Metastatic Liver Carcinoma in the Lung (tissue), 2 donors: Measurements from ENCODE around the genes CCNH and ADGRV1.

GRCh38 chr5:83508649-83509264, 37.2 kb downstream of the VCAN start:
- PRO-cap, 2 experiments = no peak in any of the 2 experiments

DNA sequence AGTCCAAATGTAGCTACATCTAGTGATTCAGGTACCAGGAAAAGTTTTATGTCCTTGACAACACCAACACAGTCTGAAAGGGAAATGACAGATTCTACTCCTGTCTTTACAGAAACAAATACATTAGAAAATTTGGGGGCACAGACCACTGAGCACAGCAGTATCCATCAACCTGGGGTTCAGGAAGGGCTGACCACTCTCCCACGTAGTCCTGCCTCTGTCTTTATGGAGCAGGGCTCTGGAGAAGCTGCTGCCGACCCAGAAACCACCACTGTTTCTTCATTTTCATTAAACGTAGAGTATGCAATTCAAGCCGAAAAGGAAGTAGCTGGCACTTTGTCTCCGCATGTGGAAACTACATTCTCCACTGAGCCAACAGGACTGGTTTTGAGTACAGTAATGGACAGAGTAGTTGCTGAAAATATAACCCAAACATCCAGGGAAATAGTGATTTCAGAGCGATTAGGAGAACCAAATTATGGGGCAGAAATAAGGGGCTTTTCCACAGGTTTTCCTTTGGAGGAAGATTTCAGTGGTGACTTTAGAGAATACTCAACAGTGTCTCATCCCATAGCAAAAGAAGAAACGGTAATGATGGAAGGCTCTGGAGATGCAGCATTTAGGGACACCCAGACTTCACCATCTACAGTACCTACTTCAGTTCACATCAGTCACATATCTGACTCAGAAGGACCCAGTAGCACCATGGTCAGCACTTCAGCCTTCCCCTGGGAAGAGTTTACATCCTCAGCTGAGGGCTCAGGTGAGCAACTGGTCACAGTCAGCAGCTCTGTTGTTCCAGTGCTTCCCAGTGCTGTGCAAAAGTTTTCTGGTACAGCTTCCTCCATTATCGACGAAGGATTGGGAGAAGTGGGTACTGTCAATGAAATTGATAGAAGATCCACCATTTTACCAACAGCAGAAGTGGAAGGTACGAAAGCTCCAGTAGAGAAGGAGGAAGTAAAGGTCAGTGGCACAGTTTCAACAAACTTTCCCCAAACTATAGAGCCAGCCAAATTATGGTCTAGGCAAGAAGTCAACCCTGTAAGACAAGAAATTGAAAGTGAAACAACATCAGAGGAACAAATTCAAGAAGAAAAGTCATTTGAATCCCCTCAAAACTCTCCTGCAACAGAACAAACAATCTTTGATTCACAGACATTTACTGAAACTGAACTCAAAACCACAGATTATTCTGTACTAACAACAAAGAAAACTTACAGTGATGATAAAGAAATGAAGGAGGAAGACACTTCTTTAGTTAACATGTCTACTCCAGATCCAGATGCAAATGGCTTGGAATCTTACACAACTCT, 67.2 kb downstream of the VCAN start:
- PRO-cap, 2 experiments = no peak in any of the 2 experiments

DNA sequence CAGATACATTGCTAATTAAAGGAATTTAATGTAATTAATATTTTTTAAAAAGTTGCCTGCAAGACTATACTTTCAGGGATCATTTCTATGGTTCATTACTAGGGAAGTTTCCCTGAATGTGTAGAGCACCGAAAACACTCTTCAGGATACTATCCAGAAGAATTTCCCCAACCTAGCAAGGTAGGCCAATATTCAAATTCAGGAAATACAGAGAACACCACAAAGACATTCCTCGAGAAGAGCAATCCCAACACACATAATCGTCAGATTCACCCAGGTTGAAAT, 69.2 kb downstream of the EDIL3 start:
- PRO-cap, 2 experiments = no peak in any of the 2 experiments

DNA sequence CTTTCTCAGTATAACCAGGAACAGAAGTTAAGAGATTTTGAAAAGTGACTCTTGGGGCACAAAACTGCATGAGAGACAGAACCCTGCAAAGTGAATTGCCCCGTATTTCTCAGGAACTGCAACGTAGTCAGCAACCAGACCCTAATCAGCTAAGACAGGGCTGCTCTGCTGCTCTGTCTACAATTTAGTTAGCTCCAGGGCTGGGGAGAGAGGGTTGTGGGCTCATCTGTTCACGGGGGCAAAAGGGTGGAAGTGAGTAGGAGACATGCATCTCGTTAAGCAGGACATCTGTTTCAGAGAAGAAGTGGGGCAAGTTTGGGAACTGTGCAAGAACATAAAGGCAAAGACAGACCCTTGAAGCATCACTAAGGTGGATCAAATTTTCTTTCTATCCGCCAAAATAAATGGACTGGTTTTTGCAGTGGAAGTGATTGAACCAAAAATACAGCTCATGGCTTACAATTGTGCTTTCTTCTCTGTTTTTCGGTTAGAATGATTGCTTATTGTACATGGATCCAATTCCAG, 643 bp upstream of the EDIL3 start:
- PRO-cap, 2 experiments = no peak in any of the 2 experiments

DNA sequence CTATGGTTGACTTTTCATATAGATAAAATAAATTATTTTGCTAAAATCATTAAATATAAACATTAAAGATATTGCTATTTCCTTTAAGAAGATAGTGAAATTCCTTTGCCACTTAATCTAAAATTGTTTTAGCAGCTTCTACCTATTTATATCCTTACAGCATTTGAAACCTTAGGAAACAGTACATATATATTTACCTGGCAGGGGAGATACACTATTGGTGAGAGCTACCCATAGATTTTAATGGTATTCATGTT, 231.7 kb upstream of the EDIL3 start:
- PRO-cap, 2 experiments = no peak in any of the 2 experiments

- PRO-cap, 2 experiments = no peak in any of the 2 experiments
These were observed 501.2 kb upstream of the EDIL3 start for GRCh38 chr5:84885784-84886292.

DNA sequence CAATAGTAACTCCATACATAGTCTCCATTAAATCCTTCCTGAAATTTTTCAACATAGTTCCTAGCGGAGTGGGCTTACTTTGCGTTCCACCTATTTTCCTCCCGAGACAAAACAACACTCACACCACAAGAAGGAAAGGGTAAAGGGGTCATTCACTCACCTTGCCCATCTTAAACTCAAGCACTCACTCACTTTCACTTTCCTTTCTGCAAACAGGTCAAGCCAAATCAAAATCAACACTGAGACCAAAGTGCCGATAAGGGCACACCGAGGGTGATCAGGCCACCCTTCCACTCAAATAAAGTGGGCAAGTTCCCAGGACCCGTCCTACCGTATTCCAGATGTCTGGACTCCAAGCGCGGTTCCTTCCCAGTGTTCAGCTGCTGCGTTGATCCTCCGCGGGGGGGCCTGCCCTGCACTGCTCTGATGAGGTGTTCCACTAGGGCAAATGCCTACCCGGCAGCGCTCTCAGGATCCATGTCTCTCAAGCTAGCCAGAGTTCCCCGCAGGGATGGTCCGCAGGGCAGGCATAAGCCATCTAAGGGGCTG, 47.6 kb upstream of the COX7C start:
- PRO-cap, 2 experiments = peak in 1 of 2 experiments; most common plus-strand start position 447 of the sequence (in 1); most common minus-strand start position 364 of the sequence (in 1)

DNA sequence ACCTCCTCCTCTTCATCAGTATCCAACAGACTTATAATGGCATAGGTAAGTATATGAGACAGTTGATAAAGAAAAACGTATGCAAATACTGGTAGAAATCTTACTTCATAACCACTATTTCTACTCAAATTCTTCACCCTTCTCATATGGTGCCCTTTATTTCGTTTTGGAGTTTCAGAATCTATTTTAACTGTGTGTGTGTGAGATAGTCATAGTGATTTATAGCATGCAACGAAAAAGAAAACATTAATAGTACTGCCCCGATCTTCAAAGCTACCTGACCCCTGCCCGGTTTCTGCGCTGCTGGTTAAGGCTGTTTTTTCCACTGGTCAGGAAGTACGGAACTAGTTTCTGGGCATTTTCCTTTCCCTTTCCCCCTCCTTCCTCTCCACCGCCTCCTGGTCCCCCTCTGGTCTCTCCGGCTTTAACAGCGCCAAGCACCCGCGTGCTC, 536 bp upstream of the RASA1 start:
- PRO-cap, 2 experiments = no peak in any of the 2 experiments

- PRO-cap, 2 experiments = no peak in any of the 2 experiments
These were observed 45.2 kb downstream of the RASA1 start for GRCh38 chr5:87312674-87313431.

DNA sequence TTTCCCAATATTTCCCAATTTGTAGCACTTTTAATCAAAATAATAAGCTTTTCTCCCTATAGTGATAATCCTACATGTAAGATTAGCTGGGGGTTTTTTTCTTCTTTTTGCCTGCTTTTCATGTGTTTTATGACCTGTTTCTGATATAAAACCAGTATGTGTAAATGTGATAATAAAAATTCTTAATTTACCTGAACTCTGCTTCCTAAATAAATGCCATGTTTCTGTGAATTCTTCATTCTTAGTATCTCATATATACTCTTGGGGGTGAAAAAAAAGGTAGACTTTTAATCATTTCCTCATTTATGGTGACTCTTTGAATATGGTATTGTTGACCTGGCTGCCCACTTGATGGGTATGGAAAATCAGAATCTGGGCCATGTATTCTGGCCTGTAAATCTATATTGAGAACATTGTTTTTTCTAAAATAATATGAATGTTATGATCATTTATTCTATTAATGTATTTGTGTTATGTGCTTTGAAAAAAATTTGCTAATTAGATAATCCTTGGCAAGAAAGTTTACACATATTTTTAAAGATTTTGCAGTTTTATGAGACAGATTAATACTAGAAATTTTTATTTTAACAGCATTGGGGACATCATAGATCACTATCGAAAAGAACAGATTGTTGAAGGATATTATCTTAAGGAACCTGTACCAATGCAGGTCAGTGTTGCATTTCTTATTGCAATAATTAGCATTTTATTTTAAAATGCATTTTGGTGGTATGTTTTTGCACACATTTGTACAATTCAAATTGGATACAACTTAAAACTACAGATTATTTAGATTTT, 60.0 kb downstream of the CCNH start:
- PRO-cap, 2 experiments = no peak in any of the 2 experiments

DNA sequence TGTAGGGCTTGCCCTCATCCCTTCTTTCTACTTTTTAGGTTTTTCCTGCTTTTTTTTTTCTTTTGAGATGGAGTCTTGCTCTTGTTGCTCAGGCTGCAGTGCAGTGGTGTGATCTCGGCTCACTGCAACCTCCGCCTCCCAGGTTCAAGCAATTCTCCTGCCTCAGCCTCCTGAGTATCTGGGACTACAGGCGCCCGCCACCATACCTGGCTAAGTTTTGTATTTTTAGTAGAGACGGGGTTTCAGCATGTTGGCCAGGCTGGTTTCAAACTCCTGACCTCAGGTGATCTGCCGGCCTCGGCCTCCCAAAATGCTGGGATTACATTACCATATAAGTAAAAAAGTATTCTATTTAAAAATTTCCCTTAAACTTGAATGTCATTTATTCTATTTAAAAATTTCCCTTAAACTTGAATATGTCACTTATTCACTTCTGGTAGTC, 37.5 kb downstream of the CCNH start:
- PRO-cap, 2 experiments = no peak in any of the 2 experiments

- PRO-cap, 2 experiments = peak in 2 of 2 experiments; most common plus-strand start chr5:87412477 (in 1); most common minus-strand start chr5:87412889 (in 2)
These were observed at the start of gene CCNH for GRCh38 chr5:87412256-87413071. Gene CCNH (minus strand): TSS chr5:87412930.

DNA sequence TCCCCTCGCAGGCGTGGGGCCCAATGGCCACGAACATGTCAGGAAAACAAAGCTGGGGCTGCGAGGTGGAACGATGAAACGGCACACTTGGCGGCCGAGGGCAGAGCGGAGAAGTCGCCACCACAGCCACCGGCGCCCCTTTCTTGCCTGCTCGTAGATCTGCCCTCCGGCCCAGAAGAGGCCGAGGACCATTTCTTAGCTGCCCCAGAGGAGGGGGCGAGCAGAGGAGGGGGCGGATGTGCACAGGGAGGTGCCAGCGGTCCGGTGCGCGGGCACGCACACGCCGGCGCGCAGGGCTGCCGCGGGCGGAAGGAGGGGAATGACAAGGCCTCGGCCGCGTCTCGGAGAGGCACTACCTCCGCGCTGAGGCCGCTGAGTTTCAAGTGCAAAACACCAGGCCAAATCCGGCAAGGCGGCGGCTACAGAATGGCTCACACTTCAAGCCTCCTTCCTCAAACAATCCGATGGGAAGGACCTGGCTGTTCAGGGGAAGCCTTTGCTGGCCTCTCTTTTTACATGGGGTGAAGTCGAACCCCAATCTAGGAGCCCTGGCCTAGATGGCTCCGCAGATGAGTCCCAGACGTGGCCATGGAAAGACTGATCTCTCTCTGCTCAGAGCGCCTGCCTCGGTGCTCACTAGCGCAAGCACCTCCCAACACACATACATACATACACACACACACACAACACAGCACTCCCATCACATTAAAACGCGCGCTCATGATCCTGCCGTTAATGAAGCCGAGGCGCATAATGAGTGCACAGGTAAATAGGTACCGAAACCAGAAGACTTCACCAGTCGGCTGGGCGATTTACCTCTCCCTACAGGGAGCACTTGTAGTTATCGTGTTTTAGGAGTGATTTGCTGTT, 208.1 kb downstream of the MEF2C start:
- PRO-cap, 2 experiments = no peak in any of the 2 experiments

- PRO-cap, 2 experiments = no peak in any of the 2 experiments
These were observed 57.8 kb downstream of the MEF2C start for GRCh38 chr5:88825261-88825549.

GRCh38 chr5:89041283-89041724, 158.3 kb upstream of the MEF2C start:
- PRO-cap, 2 experiments = no peak in any of the 2 experiments

DNA sequence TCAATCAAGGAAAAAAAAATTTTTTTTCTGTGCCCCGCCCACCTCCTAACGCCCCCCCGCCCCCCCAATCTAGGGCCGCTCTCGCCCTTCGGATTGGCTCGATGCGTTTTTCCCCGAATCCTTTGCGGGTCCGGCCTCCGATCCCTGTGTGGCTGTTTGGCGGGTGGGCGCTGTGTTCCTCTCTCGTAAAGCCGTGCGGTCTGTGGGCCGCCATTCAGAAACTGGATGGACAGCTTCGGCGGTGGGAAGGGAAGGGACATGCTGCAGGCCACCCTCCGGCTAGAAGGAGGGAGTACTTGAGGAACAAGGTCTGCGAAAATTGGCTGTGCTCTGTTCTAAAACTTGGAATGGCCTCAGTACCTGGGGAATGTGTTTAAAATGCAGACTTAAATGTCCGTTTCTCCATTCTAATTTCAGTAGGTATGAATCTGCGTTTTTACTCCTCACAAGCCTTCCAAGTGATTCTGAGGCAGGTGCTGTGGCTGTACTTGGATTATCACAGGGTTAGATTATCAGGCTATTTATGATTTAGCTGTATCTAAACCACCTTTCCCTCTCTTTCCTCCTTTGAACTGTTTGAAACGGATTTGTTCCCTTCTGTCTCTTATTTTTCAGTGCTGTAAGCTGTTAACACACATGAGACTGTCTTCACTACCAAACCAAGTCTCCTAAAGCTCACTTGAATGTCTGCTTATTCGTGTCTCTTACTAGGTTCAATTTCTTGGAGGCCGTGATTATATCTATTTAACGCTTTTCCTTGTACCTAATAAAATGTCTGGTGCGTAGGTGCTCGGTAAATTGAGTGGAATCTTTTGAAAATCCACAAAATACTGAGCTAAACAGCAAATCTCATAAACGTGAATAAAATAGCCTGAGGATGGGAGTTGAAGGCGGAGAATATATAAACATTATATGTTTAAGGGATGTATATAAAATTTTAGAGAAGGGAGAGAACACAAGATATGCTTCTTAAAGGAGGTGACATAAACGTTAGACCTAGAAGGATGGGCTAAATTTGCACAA, 640 bp upstream of the CETN3 start:
- PRO-cap, 2 experiments = peak in 2 of 2 experiments; most common plus-strand start position 140 of the sequence (in 2)

DNA sequence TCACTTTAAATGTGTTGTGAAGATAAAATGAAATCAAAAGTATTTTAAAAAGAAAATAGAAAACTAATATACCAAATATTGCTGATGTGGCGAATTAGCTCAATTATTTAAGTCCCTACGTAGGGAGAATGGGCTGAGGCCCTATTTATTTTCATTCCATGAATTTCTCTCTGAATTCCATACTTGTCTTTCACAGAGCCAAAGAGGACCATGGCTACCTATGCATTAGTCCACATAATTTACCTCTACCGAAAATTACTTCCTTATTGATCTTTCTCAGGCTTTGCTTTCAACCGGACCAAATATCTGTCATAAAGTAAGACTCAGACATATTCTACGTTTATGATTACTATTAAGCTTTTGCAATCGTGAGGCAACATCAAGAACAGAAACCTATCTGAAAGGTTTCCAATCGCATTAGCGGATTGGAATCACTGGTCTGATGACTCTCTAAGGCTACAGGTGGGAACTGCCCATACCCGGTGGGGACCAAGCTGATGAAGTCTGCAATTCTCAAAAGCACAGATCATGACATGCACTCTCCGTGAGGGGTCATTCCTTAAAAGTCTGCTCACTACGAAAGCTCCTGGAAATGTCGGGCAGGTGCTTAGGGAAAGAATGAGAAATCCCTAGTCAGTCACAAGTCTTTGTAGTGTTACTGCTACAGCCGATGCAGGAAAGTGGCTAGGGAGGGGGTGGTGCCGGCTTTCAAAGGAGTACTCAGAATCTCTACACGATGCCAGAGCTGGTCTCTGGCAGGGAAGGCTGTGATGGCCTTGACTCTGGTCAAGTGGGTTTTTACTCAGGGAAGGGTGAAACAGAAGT, 1.5 kb downstream of the MBLAC2 start:
- PRO-cap, 2 experiments = no peak in any of the 2 experiments

GRCh38 chr5:90528267-90528437, 1.2 kb downstream of the LYSMD3 start:
- PRO-cap, 2 experiments = no peak in any of the 2 experiments

DNA sequence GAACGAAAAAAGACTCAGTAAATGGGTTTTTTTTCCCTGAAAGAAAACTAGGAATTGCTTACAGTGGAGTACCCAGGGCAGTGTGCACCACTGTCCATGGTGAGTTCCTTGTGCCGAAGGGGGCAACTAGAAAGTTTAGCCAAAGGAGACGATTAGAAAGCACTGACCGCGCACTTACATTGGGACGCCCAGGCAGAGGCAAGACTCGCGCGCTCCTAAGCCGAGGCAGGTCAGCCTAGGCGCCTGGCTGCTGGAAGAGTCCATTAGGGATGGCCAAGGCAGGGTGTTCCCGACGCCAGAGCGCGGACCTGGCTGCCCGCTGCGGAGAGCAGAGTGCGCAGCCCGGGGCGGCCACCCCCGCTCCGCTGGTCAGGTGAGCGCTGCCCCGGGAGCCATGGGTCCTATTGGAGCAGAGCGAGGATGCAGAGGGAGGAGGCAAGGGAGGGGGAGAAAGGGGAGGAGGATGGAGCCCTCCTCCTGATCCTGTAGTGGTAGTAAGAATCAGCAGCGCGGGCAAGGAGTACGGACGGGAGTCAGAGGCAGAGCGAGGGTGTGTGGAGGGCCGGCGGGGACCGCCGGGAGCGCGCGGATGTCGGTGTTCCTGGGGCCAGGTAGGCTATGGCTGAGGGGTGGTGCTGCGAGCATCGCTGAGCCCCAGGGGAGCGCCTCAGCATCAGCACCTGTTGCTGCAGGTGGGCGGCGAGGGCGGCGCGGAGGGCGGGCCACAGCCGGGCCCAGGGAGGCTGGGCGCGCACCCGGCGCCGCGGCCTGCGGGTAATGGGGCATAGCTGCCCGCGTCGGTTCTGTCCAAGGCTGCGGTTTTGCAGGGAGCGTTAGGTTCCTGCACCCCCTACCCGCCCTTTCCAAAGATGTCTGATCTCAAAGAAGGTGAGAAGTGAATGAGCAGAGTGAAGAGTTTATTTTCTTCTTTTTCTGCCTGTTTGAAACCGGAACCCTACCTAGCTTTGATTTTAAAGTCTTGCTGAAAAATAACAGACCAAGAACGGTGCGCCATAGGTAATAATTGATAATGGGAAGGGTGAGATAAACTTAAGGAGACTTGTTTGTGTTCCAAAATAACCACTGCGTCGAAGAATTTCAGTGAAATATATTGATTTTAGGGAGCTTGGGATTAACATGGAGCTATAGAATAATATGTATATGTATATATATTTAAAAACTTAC, at the start of gene ADGRV1:
ADGRV1 (plus strand) TSS at position 491 of the 1,185 bp plus-strand sequence.
- PRO-cap, 2 experiments = peak in 2 of 2 experiments; most common plus-strand start position 523 of the sequence (in 2); most common minus-strand start position 217 of the sequence (in 1)

- PRO-cap, 2 experiments = no peak in any of the 2 experiments
These were observed 83.8 kb downstream of the ADGRV1 start for GRCh38 chr5:90642432-90642835.